ENCODE results near the genes SASH3 and ZNF280C.

- RRBS = no CpG with 5 or more reads among the region's 5 CpGs
These were observed 89.6 kb downstream of the STAG2 start for GRCh38 chrX:124050812-124051708.

DNA sequence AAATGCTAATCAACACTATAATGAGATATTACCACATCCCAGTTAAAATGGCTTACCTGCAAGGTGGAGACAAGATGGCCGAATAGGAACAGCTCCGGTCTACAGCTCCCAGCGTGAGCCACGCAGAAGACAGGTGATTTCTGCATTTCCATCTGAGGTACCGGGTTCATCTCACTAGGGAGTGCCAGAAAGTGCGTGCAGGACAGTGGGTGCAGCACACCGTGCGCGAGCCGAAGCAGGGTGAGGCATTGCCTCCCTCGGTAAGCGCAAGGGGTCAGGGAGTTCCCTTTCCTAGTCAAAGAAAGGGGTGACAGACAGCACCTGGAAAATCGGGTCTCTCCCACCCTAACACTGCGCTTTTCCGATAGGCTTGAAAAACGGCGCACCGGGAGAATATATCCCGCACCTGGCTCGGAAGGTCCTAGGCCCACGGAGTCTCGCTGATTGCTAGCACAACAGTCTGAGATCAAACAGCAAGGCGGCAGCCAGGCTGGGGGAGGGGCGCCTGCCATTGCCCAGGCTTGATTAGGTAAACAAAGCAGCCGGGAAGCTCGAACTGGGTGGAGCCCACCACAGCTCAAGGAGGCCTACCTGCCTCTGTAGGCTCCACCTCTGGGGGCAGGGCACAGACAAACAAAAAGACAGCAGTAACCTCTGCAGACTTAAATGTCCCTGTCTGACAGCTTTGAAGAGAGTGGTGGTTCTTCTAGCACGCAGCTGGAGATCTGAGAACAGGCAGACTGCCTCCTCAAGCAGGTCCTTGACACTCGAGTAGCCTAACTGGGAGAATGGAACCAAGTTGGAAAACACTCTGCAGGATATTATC lies 92.5 kb downstream of the DCAF12L1 start:
- RRBS = no CpG with 5 or more reads among the region's 28 CpGs

- RRBS = no CpG with 5 or more reads among the region's 2 CpGs
These were observed 432.2 kb downstream of the SMARCA1 start for GRCh38 chrX:129091017-129091629.

DNA sequence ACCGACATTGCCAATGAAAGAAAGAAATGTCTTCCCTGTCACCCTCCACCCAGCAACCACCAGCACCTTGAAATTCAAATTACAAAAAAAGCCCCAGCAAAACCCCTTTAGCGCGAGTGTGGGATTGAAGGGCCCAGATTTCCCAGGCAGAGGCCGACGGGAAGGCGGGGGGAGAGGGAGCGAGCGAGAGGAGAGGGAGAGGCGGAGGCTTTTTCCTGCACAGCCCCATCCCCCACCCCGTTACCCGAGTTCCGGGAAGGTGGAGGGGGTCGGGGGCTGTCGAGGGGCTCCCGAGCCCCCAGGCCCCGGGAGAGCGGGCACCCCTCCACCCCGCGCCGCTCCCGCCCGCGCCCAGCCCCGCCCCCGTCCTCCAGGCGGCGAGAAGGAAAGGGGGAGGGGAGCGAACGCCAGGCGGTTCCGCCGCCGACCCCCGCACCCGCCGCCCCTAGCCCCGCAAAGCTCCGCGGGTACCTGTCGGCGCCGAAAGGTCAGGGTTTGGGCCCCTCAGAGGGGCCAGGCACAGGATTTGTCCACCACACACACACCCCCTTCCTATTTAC lies 573 bp downstream of the SMARCA1 start:
- RRBS = 7% methylated on average over 5 of the region's 42 CpGs

DNA sequence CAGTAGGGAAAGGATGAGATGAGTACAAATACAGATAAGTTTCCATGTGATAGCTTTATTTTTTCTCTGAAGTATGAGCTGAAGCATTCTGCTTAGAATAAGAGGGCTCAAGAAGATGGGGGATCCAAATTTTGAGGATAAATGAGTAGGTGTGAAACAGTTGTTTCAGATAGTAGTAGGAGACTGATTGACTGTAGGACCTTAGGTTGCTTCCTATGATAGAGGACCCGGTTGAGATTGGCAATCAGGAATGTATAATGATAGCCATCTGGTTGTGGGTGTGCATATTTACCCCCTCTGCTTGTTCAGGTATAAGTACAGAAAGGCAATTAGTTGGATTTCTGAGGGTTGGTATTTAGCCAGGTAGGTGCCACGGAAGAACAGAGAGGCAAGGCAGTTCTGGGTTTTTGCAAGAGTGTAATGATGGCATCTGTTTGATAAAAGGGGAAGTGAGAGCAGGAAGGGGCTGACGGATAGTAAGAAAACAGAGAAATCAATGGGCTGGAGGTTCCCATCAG lies 13.6 kb downstream of the OCRL start:
- RRBS = no CpG with 5 or more reads among the region's 3 CpGs

DNA sequence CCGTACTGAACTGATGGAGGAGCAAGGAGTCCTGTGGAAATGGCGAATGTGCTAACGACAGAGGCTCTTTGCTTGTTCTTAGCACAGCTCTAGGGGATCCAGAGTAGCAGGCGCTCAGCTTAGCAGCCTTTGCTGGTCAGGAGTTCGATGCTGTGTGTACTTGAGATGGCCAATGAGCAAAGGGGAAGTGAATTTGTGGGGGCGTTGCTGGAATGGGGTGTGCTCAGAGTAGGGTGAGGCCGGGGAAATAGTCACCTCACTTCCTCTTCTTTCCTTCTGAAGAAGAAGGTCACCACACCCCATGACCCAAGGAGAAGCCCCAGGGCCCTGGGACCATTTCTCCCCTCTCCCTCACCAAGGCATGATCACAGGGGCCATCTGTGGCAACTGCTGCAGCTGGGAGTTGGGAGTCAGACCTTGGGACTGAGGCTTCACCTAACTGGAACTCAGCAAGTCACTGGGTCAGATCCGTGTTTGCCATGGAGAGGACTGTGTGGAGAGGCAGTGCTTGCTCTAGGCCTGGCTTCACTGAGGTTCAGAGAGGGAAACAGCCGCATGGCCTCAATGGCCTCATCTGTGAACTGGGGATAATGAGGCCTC lies 19.4 kb downstream of the XPNPEP2 start:
- RRBS = no CpG with 5 or more reads among the region's 9 CpGs

DNA sequence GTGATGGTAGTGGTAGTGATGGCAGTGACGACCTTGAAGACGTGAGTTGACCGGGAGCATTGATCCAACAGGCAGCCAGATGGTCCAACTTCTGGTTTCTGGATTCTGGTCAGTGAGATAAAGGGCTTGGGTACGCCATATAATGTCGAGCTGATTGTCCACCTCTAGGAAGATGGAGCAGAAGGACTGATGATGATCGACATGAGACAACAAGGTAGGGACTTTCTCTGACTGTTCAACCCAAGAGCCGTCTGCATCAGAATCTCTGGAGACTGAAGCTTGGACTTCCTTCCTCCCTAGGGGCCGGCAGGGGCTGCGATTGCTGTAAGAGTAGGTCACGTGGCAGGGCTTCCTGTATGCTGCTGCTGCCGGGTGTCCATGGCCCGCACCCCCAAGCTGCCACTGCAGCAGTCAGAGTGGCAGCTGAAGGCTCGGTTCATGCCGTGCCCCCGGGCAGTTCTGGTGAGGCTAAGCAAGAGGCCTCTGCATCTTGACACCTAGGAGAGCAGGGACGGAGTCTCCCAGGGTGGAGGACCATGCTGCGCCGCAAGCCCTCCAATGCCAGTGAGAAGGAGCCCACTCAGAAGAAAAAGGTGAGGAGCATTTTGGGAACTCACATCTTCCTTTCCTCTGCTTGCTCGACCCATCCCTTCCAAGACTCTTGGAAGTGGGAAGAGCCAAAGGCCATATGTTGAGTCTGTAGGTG lies at the start of gene SASH3:
TSS of gene SASH3 (plus strand) at position 388 of the 706 bp plus-strand sequence.
- RRBS = 51% methylated on average over 8 of the region's 19 CpGs

DNA sequence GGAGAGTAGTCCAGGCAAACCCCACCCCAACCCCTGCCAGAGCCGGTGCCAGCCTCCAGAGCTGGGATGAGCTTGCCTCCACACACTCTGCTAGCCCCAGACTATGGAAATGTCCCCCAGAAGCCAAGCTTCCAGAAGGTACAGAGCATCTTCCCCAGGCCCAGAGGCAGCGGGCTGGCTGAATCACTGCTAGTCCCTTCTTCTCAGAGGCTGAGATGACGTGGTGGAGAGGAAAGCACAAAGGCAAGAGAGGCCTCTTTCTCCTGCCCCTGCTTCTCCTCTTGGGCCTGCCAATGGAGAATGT lies 2.0 kb downstream of the SASH3 start:
- RRBS = no CpG with 5 or more reads among the region's 3 CpGs

DNA sequence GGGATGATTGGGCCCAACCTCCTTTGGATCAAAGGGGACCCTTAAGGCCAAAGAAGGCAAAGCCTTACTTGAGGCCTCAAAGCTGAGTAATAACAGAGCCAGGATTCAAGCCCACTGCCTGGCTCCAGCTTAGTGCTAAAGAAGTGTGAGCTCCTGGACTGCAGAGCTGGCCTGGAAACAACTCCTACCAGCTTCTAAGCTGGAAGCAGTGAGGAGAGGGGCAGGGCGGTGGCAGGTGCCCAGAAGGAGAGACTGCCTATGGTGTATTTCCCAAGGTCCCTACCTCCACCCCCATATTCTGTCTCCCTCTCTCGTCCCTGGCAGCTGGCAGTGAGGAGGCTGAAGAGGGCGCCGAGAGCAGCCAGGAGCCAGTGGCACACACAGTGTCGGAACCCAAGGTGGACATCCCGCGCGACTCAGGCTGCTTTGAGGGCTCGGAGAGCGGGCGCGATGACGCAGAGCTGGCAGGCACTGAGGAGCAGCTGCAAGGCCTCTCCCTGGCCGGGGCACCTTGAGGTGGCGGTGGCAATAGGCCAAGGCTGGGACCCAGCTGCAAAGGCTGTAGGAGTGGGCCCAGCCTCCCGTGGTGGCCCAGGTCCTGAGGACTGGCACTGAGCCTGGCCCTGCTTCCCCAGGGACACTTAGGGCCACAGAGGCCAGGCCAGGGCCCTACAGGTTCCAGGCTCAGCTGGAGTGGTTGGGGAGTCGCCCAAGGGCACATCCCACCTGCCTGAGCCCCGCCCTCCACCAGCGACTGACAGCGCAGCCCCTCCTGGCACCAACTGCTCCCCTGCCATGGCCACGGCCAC lies 13.8 kb downstream of the SASH3 start:
- RRBS = no CpG with 5 or more reads among the region's 21 CpGs

DNA sequence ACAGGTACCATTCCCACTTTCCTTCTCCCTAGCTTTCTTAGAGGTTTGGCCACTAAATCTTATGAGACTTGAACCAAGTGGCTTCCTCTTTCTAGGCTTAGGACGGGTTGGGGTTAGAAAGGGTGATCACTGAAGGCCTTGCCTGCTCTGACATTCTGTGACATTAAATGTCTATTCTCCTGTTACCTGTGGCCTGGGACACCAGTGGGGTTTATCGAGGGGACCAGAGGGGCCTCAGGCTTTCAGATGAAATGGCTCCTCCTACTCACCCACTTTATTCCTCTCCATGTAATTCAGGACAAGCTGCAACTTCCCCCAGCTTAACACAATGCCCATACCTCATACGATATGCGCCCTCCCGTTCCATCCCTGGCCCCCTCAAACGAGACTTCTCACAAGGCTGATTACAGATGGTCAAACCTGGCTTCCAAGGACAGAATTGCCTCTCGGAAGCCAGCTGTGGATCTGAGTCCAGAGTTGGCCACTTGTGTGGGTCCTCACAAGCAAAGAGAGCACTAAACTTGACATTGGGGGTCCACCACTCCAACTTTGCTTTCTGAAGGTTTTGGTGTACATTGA lies 14.7 kb downstream of the SASH3 start:
- RRBS = no CpG with 5 or more reads among the region's 7 CpGs

GRCh38 chrX:129956978-129958080 lies 25.1 kb upstream of the BCORL1 start:
- RRBS = 3% methylated on average over 40 of the region's 76 CpGs

DNA sequence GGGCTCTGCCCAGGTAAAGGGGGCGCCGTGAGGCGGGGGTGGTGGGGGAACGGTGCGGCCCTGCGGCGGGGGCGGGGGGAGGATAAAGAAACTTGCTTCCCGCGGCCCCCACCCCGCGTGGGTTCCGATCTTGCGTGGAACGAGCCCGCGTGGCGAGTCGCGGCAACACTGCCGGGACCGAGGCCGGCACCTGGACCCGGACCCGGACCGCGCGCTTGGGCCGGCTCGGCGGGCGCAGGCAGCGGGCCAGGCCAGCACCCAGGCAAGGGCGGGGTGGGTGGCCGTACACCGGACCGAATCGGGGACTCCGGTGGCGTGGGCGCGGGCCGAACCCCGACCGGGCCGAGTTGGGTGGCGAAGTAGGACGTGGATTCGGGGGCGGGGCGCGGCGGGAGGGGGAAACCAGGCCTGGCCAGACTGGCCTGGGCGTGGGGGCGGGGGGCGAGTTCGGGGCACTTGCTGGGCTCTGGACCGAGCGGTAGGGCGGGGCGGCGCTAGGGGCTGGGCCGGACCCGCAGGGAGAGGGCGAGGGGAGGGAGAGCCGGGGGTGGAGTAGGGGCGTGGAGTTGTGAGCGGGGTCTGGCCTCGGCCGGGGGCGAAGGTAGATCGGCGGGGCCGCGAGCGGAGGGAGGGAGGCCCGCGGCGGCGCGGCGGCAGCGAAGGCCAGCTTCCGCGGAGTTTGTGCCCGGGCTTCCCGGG lies 1.9 kb upstream of the BCORL1 start:
- RRBS = 2% methylated on average over 26 of the region's 87 CpGs

- RRBS = no CpG with 5 or more reads among the region's 31 CpGs
These were observed 324 bp downstream of the RAB33A start for GRCh38 chrX:130172099-130172472.

DNA sequence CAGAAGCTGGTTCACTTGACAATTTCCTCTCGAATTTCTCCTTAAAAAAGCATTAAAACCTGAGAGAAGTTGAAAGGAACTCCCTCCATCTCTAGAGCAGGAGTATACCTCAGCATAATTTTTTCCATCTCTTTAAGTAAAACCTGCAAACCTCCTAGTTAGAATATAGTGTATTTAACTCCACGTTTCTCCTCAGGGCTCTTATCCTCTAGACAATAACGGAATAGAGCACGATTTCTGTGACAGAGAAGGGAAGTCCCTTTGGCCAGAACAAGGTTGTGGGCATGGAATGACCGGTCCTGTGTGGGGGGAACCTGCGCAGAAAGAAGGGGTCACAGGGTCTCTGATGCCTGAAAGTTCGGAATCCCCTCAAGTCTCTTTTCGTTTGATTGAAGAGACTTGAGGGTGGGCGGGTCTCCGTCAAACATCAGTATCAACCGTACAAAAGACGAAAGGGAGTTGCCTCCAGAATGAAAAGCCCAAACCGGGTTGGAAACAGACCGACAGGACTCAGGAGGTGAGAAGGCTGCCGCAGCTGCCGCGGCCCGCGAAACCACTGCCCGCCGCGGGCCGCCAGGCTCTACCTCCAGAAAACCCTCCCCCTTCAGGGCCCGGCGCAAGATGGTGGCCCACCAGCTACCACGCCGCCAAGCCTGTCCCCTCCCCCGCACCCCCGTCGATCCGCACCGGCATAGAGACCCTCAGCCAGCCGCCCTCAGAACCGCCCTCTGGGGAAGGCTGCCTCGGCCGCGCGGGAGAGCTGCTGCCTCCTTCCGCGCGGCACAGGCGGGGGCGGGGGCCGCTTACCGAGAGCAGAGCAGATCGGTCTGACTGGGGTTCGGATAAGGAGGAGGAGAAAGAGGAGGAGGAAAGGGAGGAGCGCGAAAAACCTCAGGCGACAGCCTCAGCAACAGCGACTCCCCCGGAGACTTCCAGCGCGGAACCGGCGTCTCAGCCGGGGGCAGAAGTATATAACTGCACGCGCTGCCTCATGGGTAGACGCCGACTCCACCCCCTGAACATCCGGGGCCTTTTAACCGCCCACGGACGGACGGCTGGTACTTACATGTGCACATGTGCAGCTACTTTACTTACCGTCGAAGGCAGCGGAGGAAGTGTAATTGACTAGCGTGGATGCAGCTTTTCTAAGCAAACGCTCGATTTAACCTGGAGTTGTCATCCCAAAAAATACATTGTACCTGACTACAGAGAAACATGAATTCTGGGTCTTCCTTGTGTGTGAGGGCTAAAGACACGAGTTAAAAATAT lies at the start of gene ZNF280C:
TSS of gene ZNF280C (minus strand) at position 945 of the 1,269 bp plus-strand sequence.
- RRBS = 2% methylated on average over 15 of the region's 73 CpGs

- RRBS = 2% methylated on average over 12 of the region's 42 CpGs
These were observed 122.2 kb downstream of the RBMX2 start for GRCh38 chrX:130523748-130524659.

GRCh38 chrX:130560331-130560682 lies 158.5 kb downstream of the RBMX2 start:
- RRBS = no CpG with 5 or more reads among the region's 5 CpGs

DNA sequence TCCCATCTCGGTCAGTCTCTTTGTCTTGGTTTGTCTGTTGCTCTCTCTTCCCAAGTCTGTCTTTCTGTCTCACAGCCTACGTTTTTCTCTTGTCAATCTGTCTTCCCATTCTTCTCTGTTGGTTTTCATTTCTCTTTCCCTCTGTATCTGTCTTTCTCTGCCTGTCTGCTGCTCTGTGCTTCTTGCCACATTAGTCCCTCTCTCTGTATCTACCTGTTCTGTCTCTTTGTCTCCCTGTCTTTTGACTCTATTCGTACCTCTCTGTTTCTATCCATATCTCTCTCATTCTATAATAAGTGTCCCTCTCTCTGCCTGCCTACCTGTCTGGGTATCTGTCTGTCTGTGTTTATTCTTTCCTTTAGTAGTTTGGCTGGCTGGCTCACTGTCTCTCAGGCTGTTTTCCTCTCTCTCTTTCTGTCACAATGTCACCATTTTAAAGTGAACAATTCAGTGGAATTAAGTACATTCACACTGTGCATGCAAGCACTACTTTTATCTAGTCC lies 152.3 kb downstream of the ENOX2 start:
- RRBS = no CpG with 5 or more reads among the region's 3 CpGs

GRCh38 chrX:130842624-130843165 lies 60.3 kb downstream of the ENOX2 start:
- RRBS = no CpG with 5 or more reads among the region's 4 CpGs

DNA sequence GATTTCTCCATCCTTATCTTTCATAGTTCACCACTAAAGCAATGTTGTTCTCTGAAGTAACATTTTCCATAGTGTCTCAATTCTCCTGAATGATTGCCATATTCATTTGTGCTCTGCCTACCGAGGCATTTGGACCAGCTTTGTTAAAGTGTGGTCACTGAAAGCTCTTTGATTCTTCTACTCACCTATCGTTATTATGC lies 7.7 kb downstream of the ENOX2 start:
- RRBS = no CpG with 5 or more reads among the region's 2 CpGs

DNA sequence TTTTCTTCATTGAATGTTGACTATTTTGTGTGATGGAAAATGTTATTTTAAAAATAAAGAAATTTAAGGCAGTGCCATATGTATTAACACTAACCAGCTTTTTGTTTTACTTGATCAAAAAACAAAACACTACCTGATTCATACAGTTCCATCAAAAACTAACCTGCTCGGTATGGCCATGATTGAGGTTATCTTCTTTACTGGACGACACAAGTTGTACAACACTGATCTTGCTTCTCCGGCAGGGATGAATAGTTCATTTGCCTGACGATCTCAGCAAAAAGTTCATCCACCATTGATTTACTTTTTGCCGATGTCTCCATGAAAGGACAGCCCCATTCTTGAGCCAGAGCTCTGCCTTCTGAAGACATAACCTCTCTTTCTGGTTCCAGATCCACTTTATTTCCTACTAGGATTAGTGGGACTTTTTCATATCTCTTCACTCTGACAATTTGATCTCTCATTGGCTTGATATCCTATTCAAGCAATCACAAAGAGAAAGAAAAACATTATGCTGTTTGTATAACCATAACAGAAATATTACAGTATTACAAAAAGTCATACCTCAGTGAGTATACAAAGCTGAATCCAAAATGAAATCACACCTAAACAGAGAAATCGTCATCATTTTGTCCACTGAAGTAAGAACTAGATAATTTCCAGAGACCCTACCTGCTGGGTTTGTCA lies 5.1 kb downstream of the RAP2C start:
- RRBS = no CpG with 5 or more reads among the region's 6 CpGs